NALM6 (cell line): ENCODE data around the genes GRB2, SMIM5, SAP30BP, H3-3B, TRIM47 and GALR2.

GRCh38 chr17:75393136-75393444 is 12.4 kb downstream of the GRB2 start:
- PRO-cap = no peak

GRCh38 chr17:75405387-75405947 is at the start of gene GRB2:
Gene GRB2 (minus strand): TSS chr17:75405678.
- PRO-cap = bidirectional peak, plus-strand start at chr17:75405885, minus-strand start at chr17:75405667

- PRO-cap = no peak
These were observed 20.7 kb downstream of the TMEM94 start for GRCh38 chr17:75477054-75477606.

GRCh38 chr17:75487160-75487502 is 28.2 kb downstream of the CASKIN2 start:
- PRO-cap = no peak

- PRO-cap = bidirectional peak, plus-strand start at chr17:75487875, minus-strand start at chr17:75487733
These were observed 27.7 kb downstream of the CASKIN2 start for GRCh38 chr17:75487503-75488194.

DNA sequence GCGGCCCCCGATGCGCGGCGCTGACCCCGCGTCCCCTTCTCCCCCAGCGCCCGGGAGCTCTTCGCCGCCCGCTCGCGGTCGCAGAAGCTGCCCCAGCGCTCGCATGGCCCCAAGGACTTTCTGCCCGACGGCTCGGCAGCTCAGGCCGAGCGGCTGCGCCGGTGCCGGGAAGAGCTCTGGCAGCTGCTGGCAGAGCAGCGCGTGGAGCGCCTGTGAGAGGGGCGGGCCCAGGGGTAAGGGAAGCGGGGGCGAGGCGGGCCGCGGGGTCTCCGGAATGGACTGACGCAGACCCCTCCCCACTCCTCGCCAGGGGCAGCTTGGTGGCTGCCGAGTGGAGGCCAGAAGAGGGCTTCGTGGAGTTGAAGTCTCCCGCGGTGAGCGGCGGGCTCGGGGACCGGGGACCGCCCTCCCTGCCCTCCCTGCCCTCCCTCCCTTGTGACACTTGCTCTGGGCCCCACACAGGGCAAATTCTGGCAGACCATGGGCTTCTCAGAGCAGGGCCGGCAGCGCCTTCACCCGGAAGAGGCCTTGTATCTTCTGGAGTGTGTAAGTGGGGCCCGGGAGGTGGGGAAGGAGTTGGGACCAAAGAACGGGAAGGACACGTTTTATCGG is 477 bp downstream of the TSEN54 start:
- PRO-cap = unidirectional peak, minus-strand start at position 178 of the sequence

GRCh38 chr17:75518203-75518582 is 1.9 kb downstream of the TSEN54 start:
- PRO-cap = no peak

DNA sequence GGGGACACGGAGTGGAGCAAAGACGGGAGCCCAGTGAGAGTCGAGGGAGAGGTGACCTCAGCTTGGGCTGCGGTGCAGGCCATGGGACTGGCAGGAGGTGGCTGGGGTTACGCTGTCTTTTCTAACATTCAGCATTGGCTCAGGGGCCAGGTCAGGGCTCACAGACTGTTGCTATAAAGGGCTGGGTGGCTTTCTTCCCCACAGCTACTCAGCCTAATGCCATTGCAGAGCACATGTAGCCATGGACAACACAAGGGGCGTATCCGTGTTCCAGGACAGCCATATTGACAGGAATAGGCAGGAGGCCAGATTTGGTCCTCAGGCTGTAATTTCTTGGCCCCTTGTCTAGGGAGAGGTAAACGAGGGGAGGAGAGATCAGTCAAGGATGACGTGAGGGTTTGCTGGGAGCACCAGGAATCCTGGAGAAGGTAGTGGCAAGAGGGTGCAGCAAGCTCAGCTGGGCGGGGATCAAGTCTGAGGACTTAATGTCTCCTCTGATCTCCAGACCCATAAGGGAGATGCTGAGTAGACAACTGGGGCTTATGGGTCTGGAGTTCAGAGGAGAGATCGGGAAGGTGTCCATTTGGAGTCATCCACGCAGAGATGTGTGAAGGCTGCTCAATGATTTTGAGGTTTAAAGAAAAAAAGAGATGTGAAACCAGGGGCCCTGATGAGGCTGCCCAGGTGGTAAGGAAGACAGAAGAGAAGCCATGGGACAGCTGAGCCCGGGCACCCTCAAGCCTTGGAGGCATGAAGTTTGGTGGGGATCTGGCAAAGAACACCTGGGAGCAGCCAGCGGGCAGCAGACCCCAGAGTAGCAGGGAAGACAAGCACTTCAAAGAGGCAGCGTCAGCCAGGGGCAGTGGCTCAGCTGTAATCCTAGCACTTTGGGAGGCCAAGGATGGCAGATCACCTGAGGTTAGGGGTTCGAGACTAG is 21.0 kb upstream of the MYO15B start:
- PRO-cap = no peak

DNA sequence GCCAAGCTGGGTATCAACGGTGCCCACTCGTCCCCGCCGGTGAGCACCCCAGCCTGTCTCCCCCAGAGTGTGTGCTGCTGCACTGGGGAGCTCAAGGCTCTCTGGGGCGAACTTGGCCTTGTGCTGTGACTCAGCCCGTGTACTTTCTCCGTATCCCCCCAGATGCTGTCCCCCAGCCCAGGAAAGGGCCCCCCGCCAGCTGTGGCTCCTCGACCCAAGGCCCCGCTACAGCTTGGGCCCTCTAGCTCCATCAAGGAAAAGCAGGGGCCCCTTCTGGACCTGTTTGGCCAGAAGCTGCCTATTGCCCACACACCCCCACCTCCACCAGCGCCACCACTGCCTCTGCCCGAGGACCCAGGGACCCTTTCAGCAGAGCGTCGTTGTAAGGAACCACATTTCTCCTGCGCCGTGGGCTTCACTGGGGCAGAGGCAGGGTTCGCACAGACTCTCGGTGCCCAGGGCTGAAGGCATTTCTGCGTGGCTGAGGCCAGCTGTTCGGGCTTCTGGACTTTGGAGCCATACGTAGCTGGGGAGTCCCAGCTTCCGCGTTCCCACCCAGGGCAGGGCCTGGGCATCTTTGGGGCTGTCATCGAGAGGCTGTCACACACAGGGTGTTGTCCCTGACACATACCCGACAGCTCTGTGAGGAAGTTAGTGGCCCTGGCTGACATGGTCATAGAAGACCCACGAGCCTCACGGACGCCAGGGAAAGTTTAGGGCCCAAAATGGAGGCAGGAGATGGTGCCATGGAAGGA is 16.1 kb upstream of the SMIM5 start:
- PRO-cap = no peak

GRCh38 chr17:75633348-75634324 is at the start of gene SMIM5:
Gene SMIM5 (plus strand): TSS chr17:75633434.
- PRO-cap = unidirectional peak, minus-strand start at chr17:75633968

DNA sequence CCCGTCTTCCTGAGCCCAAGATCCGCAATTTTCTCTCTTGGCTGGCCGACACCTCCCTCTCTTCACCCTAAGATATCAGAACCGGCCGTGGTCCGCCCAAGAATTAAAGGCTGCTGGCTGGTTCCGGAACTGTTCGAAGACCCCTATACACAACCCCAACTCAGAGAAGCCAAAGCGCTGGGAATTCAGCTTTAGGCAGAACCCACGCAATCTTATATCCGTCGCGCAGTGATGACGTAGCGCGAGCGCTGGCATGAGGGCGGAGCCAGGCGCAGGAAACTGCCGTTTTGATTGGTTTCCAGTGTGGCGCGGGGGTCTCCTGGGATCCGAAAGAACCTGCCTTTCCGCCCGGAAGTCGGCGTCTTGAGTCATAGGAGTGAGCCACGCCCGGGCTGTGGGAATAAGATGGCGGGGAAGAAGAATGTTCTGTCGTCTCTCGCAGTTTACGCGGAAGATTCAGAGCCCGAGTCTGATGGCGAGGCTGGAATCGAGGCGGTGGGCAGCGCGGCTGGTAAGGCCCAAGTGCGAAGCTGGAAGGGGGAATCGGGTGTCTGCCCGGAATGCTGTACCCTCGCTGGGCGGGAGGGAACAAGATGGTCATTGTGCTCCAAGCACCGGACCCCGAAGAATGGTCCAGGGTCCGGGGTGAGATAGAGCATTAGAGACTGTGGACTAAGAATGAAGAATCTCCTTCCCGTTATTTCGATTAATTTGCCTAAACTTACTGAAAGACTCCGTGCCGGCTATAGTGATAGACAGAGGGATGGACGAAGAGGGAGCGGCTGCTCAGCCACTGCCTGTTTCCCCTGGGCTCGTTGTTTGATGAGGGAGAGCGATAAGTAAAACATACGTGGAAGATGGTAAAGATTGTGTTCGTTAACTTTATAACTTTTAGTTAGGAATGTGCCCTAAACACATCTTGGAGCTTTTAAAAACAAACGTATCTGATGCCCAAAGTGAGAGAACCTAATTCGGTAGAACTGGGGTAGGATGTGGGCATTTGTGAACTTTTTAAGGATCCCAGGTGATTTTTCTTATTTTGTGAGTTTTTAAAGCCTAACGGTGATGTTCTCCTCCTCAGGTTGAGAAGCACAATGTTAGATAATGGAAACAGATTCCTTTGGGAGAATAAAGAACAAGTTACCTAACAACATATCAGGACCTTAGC is at the start of gene SAP30BP:
SAP30BP (plus strand) TSS at position 371 of the 1,168 bp plus-strand sequence.
- PRO-cap = bidirectional peak, plus-strand start at position 371 of the sequence, minus-strand start at position 185 of the sequence; unidirectional peak, minus-strand start at position 824 of the sequence

GRCh38 chr17:75702930-75703384 is 18.3 kb upstream of the ITGB4 start:
- PRO-cap = no peak

GRCh38 chr17:75756243-75757270 is 8.4 kb downstream of the GALK1 start:
- PRO-cap = no peak

DNA sequence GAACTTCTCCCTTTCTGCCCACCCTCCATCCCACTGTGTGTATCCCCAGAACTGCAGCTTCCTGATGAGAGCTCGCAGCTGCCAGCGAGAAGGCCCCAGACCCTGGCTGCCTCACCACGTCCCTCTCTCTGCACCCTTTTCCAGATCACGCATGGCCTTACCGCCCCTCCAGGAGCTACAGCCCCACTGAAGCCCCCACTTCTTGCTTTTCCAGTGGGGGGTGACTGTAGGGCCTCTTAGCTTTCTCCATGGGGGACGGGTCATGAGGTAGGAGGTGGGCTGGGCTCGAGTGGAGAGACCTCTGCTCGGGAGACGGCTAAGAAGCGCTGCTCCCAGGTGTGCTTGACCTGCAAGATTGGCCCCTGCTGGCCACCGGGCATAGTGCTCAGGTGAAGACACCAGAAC is 5.9 kb downstream of the H3-3B start:
- PRO-cap = no peak

GRCh38 chr17:75779656-75780010 is at the start of gene H3-3B:
Gene H3-3B (minus strand): TSS chr17:75779779.
- PRO-cap = bidirectional peak, plus-strand start at chr17:75780140, minus-strand start at chr17:75779775

DNA sequence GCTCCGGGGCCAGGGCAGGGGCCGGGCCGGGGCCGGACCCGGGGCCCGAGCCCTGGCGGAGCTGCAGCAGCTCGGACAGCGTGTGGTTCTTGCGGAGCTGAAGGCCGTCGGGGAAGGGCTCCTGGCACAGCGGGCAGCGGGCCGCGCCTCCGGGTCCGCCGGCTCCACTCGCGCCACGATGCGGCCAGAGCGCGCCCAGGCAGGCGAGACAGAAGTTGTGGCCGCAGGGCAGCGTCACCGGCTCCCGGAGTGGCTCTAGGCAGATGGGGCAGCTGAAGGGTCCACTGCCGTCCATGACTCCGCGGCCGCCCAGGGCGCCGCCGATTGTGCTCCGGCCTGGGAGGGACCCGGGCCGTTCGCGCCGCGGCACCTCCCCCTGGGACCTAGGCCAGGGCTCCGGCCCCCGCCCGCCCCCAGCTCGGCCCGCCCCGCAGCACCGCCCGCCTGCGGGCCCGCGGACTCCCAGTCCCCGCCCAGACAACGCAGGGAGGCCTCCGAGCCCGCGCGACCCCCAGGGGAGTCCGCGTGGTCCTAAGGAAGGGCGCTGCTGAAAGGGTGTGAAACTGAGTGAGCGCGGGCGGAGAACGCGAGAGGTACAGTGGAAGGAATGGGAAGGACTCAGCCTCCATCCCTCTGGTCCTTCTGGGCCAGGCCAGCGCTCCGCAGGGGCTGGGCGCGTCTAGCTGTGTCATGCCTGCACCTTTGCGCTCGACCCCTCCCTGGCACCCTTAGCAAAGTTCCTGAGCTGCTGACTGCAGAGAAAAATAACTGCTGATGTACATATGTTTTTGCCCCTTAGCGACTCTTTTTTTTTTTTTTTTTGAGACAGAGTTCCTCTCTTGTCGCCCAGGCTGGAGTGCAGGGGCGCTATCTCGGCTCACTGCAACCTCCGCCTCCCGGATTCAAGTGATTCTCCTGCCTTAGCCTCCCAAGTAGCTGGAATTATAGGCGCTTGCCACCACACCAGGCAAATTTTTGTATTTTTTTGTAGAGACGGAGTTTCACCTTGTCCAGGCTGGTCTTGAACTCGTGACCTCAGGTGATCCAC is at the start of gene TRIM47:
TRIM47 (minus strand) TSS at position 328 of the 1,048 bp plus-strand sequence.
- PRO-cap = no peak

DNA sequence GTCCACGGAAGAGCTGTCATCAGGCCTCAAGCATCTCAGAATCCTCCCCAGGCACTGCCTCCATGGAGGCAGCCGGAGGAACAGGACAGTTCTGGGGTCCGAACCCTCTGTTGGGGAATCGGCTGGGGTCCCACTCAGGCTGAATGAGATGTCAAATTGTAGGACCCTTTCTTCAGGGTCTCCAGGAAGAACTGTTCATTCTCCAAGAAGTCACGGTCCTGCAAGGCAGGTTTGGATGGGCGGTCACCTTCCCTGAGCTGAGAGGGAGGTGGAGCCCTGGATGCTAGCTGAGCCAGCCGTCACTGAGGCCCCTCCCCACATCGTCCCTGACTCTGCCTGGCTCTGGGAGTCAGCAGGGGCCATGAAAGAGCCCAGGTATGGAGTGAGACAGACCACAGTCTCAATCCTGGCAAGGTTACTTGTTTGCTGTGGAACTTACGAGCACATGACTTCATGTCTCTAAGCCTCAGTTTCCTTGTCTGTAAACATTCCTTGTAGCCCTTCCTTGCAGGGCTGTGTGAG is 6.0 kb upstream of the MRPL38 start:
- PRO-cap = no peak

DNA sequence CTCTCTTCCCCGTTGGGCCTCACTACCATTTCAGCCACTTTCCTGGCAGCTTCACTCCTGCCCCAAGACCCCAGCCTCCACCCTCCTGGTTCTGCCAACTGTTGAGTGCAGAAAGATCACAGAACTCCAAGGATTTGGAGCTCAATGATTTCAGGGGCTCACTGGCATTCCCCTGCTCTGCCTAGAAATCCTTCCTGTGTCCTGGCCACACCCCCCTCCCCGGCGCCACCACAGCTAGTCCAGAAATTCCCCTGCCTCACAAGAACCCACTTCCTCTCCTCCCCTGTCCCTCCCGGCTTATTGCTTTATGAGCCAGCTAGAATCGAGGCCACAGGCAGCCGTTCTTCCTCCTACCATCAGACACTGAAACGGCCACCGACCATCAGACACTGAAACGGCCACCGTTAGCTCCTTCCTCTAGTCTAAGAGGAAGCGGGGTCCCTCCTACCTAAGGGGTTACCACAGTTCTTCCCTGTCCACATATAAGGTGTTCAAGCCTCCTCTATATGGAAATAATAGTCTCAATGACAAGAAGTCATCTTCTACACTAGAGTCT is 3.4 kb upstream of the CDK3 start:
- PRO-cap = no peak

DNA sequence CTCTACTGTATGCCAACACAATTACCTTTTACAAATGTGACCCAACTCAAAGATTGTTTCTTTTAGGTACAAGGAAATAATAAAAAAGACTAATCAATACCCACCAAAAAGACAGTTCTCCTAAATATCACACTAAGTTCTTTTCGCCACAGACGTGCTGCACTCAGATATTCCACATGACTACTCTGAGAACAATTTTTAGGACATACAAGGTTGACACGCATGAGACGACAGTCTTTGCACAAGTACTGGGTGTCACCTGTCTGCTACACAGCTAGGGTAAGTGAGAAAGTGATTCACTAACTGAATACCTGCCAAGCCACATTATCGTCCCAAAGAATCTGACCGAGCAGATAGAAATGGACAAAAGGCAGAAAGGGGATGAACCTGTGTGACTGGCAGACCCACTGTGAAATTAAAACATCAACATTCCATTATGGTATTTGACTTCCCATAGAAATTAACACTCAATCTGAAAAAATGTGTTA is 21.3 kb downstream of the SRP68 start:
- PRO-cap = no peak

GRCh38 chr17:76074434-76074933 is at the start of gene GALR2:
Gene GALR2 (plus strand): TSS chr17:76074781.
- PRO-cap = no peak